Stomach (tissue), 7 donors: ENCODE measurements around a stretch of chr10.

GRCh38 chr10:45673067-45673259 lies 391 bp upstream of the ZFAND4 start:
- PRO-cap, result no peak
- RAMPAGE, long total RNA, 5 experiments, result no peak in any of the 5 experiments
- RRBS, result 6% methylated on average over 5 of the region's 10 CpGs

- PRO-cap, result no peak
- RAMPAGE, long total RNA, 5 experiments, result no peak in any of the 5 experiments
- RRBS, result no CpG with 5 or more reads among the region's 5 CpGs
Observed at GRCh38 chr10:46039792-46040468, 6.1 kb downstream of the MSMB start.

DNA sequence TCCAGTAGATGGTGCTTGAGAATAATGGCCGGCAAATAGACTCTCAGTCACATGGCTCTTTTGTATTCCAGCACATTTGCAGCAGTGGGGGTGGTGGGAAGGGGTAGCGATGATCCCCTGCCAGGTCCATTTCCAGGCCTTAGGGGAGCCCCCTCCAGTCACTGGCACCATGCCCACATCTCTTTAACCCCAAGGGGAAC lies 81.8 kb downstream of the PTPN20 start:
- PRO-cap, result no peak
- RAMPAGE, long total RNA, 5 experiments, result no peak in any of the 5 experiments
- RRBS, result no CpG with 5 or more reads among the region's 2 CpGs

DNA sequence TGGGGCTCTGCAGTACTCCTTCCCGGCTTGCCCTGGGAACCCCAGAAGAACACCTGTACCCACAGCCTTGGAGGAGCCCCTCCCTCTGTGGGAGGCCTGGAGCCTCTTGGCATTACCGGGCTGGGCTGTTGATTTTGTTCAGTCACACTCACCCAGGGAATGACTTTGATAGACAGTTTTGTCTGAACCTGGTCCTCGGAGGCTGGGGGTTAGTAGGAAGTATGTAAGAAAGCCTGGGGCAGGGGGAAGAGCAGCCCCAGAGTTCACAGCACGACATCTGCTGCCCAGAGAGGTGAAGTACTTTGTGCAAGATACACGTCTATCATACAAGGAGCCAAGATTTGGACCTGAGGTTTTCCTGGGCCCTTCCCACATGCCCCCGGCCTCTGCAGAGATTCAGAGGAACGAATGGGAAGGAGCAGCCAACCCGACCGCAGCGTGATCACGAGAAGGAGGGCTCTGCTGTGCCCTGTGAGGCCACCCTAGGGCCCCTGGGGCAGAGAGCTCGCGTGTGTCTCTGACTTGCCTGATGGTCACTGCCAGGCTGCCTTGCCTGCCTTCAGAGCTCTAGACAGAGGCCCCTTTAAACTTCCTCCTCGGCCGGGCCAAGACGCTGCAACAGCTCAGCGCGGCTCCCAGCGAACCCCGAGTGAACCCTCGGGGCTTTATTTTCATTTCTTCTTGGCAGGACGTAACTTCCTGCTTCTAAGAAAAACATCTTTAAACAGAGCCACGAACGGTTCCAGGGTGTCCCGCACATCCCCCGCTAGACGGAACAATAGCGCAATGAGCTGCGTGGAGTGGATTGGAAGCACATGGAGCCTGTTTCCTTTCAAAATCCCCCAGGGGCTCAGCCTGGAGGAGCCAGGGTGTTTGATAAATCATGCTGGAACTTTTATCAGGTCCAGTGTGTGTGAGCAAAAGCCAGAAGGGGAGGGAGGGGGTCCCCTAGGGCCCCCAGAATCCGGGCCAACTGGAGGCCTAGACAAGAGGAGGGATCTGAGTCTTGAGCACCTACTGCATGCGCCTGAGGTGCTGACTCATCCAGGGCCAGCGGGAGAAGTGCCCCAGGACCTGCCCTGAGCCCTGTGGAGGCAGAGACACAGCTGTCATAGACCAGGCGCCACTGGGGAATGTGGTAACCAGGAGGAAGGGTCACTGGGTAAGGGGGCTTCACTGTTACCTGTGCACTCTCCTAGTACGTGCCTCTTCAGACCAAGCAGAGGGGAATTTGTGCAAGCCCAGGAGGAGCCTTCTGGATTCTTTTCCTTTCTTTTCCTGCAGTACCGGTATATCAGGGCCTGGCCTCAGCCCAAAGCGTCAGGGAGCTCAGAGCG lies 134.2 kb upstream of the GDF10 start:
- PRO-cap, result bidirectional peak, plus-strand start at position 765 of the sequence, minus-strand start at position 647 of the sequence
- RAMPAGE, long total RNA, 5 experiments, result no peak in any of the 5 experiments
- RRBS, result no CpG with 5 or more reads among the region's 37 CpGs

DNA sequence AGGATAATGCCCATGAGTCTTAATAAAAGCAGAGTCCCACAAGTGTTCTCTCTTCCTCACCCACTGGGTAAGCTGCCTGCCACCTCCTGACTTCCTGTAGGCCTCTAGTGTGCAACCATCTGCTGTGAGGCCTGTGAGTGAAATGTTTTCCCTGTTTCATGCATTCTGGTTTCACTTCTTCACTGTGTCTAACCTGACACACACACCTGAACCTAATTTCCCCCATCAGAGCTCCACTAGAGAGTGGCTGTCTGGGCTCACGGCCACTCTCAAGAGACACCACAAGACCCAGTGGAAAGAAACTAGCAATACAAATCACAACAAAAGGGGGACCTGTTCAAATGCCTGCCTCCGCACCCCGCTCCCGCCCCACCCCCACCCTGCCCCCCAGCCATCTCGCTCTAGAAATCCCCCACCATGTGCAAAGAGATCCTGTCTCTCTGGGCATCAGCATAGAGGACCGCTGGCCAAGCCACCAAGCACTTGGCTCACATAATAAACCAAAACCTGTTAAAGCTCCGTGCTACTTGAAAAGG lies 38.7 kb upstream of the GDF10 start:
- PRO-cap, result no peak
- RAMPAGE, long total RNA, 5 experiments, result no peak in any of the 5 experiments
- RRBS, result no CpG with 5 or more reads among the region's 7 CpGs

DNA sequence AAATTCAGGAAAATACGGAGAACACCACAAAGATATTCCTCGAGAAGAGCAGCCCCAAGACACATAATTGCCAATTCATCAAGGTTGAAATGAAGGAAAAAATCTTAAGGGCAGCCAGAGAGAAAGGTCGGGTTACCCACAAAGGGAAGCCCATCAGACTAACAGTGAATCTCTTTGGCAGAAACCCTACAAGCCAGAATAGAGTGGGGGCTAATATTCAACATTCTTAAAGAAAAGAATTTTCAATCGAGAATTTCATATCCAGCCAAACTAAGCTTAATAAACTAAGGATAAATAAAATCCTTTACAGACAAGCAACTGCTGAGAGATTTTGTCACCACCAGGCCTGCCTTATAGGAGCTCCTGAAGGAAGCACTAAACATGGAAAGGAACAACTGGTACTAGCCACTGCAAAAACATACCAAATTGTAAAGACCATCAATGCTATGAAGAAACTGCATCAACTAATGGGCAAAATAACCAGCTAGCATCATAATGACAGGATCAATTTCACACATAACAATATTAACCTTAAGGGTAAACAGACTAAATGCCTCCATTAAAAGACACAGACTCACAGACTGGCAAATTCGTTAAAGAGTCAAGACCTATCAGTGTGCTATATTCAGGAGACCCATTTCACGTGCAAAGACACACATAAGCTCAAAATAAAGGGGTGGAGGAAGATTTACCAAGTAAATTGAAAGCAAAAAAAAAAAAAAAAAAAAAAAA lies 66.6 kb downstream of the MAPK8 start:
- PRO-cap, result no peak
- RAMPAGE, long total RNA, 5 experiments, result start-site peak on the plus strand in 2 of 5 experiments, centred at positions 201 to 507 of the sequence, 5 to 12 reads per replicate
- RRBS, result no CpG with 5 or more reads among the region's 6 CpGs

GRCh38 chr10:48389437-48390275 lies 83.2 kb downstream of the MAPK8 start:
- PRO-cap, result no peak
- RAMPAGE, long total RNA, 5 experiments, result no peak in any of the 5 experiments
- RRBS, result no CpG with 5 or more reads among the region's 2 CpGs

- PRO-cap, result no peak
- RAMPAGE, long total RNA, 5 experiments, result no peak in any of the 5 experiments
- RRBS, result no CpG with 5 or more reads among the region's 1 CpG
Observed at GRCh38 chr10:48431913-48432344, 125.5 kb downstream of the MAPK8 start.

DNA sequence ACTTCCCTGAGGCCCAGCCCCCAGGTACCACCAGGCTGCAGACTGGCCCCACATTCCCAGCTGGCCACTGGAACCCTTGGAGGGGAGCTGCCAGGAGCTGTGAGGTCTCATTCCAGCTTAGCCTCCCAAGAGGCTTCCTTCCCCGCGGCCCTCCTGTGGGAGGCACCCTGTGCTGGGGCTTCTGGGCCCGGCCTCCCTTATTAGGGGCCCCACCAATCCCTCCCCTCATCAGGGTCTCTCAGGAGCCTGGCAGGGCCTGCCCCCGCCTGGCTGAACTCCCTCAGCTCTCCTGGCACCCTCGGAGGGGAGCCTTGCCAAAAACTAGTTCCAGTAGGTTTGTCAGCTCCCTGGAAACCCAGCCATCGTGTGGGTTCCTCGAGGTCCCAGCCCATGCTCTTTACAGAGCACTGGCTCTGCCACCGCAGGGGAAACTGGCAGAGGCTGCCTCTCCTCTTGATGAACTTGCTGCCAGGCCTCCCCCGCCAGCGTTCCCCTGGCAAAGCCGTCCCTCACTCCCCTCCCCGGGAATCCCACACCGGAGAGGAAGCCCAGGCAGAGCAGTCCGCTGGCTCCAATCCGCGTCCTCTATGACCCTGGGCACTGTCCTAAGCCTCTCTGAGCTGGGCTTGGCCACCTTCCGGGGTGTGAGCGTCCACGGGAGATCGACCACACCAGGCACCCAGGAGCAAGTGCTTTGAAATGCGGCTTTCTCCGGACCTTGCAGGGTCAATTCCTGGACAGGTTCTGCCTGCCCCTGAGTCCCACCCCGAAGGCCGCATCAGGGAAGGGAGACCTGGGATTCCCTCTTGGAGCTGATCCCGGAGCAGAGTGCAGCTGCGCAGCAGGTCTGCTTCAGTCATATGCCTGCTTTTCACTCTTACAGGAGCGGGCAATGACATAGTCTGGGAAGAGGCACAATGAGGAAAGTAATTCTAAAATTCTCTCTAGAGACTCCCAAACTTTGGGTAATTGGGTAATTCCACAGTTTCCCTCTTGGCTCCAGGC lies 139.7 kb downstream of the ARHGAP22 start:
- PRO-cap, result no peak
- RAMPAGE, long total RNA, 5 experiments, result no peak in any of the 5 experiments
- RRBS, result 68% methylated on average over 9 of the region's 27 CpGs

- PRO-cap, result no peak
- RAMPAGE, long total RNA, 5 experiments, result no peak in any of the 5 experiments
- RRBS, result no CpG with 5 or more reads among the region's 7 CpGs
Observed at GRCh38 chr10:48672757-48673270, 11.9 kb upstream of the WDFY4 start.

GRCh38 chr10:48934830-48935604 lies 4.6 kb downstream of the LRRC18 start:
- PRO-cap, result no peak
- RAMPAGE, long total RNA, 5 experiments, result no peak in any of the 5 experiments
- RRBS, result no CpG with 5 or more reads among the region's 15 CpGs

GRCh38 chr10:49008653-49009615 lies 69.3 kb upstream of the LRRC18 start:
- PRO-cap, result no peak
- RAMPAGE, long total RNA, 5 experiments, result no peak in any of the 5 experiments
- RRBS, result 76% methylated on average over 3 of the region's 15 CpGs

DNA sequence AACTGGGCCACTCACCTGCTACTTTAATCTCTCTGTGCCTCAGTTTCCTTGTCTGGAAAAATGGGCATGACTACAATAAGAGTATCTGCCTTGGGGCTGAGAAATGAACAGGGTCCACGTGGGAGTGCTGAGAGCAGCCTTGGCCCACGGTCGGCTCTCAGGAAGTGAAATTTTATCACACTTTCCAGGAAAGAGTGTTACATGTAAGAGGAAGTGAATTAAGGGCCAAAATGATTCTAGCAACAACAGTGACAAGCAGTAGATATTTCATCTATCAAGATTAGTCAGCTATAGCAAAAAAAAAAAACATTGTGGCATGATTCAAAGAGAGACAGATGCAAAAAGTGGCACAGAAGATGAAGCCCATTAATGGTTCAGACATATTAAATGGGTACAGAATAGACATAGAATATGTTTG lies 4.5 kb downstream of the TMEM273 start:
- PRO-cap, result no peak
- RAMPAGE, long total RNA, 5 experiments, result no peak in any of the 5 experiments
- RRBS, result no CpG with 5 or more reads among the region's 3 CpGs

DNA sequence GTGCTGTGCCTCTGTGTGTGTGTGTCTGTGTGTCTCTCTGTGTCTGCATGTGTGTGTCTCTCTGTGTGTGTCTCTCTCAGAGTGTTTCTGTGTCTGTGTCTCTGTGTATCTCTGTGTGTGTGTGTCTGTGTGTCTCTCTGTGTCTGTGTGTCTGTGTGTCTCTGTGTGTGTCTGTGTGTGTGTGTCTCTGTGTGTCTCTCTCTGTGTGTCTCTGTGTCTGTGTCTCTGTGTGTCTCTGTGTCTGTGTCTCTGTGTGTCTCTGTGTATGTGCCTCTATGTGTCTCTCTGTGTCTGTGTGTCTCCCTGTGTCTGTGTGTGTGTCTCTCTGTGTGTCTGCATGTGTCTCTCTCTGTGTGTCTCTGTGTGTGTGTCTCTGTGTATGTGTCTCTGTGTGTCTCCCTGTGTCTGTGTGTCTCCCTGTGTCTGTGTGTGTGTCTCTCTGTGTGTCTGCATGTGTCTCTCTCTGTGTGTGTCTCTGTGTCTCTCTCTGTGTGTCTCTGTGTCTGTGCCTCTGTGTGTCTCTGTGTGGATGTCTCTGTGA lies 44.8 kb upstream of the C10orf71 start:
- PRO-cap, result no peak
- RAMPAGE, long total RNA, 5 experiments, result no peak in any of the 5 experiments

DNA sequence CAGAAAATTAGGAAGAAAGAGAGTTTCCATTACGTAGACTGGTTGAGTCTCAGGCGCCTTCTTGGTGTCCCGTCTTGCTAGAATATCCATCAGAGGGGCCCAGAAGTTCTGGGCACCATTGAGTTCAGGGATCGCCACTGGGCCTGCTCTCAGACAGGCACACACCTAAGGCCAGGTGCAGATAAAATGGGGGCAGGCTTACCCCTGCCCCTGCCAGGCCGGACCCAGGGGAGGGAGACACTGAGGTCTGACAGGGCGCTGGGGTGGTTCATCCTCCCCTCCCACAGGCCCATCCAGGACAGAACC lies 33.2 kb downstream of the DRGX start:
- PRO-cap, result no peak
- RAMPAGE, long total RNA, 5 experiments, result no peak in any of the 5 experiments
- RRBS, result no CpG with 5 or more reads among the region's 6 CpGs

DNA sequence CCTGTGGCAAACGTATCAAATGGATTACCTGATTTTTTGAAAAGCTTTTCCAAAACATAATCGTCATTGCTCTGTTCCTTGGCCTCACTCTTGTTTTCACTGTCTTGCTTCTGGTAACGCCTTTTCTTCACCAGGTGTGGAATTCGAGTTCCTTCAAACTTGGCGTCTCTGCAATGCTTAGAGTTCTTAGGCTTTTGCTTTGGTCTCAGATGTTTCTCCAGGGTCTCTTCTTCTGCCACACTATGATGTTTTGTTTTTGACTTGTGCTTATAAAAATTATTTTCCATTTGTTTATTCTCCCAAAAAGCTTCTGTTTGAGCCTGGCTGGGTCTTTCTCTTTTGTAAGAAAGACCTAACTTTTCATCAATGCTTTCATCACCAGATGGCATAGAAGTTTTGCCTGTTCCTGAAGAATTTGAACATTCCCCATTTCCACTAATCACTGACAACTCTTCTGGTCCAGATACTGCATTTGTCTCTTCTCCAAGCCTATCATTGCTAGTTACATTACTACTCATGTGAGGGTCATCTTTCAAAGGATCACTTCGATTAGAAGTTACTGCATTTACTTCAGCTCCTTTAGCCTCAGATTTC lies 68.7 kb downstream of the ERCC6 start:
- PRO-cap, result no peak
- RAMPAGE, long total RNA, 5 experiments, result start-site peak on the minus strand in 4 of 5 experiments, centred at positions 232 to 376 of the sequence, 9 to 24 reads per replicate
- RRBS, result no CpG with 5 or more reads among the region's 6 CpGs

DNA sequence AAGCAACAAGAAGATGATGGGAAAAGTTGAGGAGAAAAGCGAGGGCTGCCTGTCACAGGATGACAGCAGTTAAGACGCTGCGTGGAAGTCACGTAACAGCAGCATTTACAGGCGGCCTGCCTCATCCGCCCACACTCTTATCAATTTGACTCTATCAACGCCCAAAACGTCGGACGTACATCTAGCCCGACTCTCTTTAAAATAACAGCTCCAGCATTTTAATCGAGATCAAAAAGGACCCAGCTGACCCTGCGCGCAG lies 561 bp downstream of the ERCC6 start:
- PRO-cap, result no peak
- RAMPAGE, long total RNA, 5 experiments, result no peak in any of the 5 experiments
- RRBS, result no CpG with 5 or more reads among the region's 14 CpGs

GRCh38 chr10:49760420-49761369 lies 1.4 kb downstream of the OGDHL start:
- PRO-cap, result no peak
- RAMPAGE, long total RNA, 5 experiments, result no peak in any of the 5 experiments
- RRBS, result no CpG with 5 or more reads among the region's 9 CpGs

DNA sequence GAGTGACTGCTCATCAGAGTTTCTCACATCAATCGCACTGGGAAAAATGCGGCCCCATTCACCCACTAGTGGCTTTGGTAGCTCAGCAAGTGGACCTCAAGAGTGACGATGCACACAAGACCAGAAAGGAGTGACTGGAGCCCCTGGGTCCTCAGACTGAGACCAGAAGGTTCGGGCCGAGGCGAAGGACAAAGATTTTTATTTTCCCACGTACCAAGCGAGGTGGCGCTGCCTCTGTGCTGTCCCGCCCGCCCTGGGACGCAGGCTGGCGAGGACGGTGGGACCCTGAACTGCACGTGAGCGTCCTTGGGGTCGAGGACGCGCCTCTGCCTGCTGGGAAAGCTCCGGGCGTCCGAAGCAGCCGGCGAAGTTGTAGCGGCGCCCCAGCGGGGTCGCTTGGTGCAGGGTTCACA lies 526 bp downstream of the PARG start:
- PRO-cap, result no peak
- RAMPAGE, long total RNA, 5 experiments, result no peak in any of the 5 experiments
- RRBS, result no CpG with 5 or more reads among the region's 28 CpGs

DNA sequence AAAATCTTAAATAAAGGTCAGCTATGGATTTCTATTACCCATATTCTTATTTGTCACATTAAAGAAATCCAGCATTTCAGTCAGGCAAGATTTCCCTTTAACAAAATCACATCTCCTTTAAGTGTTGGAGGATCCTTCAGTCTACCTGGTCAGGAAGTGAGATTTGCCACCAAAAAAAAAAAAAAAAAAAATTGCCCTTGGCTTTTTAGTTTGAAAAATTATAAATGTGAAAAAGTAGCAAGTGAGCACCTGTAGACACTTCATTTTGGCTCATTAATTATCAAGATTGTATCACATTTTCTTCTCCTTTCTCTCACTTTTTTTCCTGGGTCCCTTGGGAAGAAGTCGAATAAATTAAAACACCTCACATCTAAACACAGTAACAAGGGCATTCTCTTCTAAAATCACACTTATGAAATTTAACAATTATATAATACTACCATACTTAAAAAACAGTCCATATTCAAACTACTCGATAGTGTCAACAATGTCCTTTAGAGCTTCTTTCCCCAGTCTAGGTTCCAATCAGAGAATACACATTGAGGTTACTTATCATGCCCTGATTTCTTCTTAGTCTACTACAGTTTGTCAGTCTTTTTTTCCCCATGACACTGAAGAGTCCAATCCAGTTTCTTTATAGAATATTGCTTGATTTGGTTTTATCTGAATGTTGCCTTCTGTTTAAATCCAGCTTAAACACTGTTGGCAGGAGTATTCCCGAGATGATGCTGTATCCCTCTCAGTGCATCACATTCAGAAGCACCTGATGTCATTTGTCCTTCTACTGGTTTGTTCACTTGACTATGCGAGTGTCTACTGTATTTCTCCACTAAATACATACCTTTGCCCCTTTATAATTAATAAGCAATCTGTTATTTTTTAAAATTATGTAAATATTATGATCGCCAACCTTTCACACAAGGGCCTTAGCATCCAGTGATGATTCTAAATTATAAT lies 68.0 kb upstream of the ASAH2 start:
- PRO-cap, result no peak
- RAMPAGE, long total RNA, 5 experiments, result no peak in any of the 5 experiments
- RRBS, result no CpG with 5 or more reads among the region's 5 CpGs